Tibial artery (tissue), 1 donor: ENCODE data around the genes TOR3A, AXDND1 and NPHS2.

- PRO-cap: no peak
Observed at GRCh38 chr1:178021917-178022292, 52.0 kb upstream of the SEC16B start.

DNA sequence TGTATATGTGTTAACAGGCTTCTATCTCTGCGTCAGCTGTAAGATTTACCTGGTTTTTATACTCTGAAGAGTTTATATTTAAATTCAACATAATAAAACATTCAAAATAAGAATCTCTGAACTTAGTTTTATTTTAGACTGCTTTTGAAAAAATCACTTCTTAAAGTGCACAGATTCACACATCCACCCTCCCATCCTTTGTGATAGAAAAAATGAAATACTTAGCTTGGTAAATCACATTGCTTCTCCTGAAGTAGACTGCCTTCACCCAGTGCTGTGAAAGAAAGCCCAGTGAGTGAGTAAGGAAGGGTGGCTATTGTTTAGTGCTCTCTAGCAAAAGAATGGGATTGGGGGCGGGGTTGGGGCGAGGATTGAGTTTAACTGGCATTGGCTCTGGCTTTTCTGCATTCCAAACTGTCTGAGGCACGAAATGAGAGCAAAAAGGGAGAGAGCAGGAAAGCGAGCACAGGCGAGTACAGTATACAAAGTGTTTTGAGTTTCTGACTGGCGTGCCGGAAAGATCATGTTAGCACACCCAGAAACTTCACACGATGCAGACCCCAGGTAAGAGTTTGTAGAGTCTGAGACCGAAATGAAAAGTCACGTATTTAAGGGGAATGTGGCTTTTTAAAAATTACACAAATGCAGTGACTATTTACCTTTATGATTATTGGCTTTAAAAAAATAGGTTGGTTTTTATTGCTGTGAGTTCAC is 155.6 kb downstream of the CLEC20A start:
- PRO-cap: no peak

GRCh38 chr1:178465778-178466229 is 31.0 kb downstream of the CLEC20A start:
- PRO-cap: no peak

DNA sequence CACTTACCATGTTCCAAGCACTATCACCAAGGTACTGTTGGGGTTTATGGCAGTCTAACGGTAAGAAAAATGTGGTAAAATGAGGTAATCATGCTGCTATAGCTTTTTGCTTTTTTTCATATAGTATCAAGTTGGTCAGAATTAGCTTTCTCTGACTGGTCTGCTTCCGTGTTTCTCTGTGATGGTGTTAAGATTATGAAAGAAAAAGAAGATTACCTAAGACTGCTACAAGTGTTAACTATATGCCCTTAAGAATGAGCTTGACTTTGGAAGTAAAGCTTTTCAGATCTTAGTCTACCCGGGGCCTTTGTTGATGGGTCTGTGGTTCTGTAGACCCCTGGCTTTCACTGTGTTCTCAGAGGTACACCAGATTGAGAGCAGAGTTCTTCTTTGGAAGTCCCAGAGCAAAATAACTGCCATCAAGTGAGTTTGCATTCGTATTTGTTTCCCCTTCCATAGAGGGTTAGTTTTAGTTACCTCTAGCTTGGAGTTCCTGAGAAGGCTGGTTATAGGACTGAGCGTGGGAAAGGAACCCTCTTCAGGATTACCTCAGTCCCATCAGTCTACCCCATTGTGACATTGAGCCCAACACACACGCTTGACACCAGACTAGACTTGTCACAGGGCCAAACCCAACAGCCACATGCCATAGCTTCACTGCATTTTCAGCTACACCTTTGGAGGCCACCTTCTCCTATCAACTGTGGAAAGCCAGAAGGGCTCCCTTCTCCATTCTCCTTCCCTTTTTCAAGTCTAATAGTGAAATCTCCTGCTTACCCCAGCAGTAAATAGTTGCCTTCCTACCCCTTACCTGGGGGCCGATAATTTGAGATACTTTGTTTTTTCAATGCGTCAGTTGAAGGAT is 20.1 kb downstream of the CLEC20A start:
- PRO-cap: no peak

DNA sequence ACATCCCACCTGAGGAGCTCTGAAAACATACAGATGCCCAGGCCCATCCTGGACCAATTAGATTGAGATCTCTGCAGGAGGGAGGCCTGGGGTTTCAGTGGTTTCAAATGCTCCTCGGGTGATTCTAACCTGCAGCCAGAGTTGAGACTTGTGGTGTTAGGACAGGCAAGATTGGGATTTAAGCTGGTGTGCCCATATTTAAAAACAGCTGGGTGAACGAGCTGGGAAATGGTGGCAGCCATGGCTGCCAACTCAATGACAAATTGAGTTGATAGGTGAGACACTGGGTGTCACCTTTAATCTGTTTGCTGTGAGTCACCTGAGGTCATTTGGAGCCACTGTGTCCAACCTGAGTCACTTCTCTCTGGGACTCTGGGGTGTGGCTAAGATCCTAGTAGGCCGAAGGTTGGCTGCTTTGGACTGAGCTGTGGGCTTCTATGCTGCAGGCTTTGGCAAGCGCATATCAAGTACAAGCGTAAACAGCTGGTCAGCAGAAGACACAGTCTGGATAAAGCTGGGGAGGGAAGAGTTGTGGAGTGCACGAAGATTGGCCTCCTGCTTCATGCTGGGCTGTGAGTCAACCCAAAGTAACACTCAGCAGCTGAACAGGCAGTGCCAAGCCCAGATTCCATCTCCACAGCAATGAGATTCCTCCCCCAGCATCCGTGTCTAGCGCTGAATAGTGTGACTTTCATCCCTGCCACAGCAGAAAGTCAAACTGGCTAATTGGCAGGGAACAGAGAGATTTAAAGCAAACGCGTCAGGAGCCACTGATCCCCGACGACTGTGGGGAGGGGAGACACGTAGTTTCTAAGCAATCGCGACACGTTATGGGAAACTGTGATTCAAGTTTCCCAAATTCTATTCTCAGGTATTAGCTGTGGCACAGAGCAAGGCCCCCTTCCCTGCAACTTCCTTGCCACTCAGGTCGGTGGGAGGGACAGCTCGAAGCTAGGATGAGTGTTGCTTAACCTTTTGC is 24.0 kb downstream of the TEX35 start:
- PRO-cap: no peak

- PRO-cap: no peak
Observed at GRCh38 chr1:178543296-178543700, 30.4 kb downstream of the TEX35 start.

DNA sequence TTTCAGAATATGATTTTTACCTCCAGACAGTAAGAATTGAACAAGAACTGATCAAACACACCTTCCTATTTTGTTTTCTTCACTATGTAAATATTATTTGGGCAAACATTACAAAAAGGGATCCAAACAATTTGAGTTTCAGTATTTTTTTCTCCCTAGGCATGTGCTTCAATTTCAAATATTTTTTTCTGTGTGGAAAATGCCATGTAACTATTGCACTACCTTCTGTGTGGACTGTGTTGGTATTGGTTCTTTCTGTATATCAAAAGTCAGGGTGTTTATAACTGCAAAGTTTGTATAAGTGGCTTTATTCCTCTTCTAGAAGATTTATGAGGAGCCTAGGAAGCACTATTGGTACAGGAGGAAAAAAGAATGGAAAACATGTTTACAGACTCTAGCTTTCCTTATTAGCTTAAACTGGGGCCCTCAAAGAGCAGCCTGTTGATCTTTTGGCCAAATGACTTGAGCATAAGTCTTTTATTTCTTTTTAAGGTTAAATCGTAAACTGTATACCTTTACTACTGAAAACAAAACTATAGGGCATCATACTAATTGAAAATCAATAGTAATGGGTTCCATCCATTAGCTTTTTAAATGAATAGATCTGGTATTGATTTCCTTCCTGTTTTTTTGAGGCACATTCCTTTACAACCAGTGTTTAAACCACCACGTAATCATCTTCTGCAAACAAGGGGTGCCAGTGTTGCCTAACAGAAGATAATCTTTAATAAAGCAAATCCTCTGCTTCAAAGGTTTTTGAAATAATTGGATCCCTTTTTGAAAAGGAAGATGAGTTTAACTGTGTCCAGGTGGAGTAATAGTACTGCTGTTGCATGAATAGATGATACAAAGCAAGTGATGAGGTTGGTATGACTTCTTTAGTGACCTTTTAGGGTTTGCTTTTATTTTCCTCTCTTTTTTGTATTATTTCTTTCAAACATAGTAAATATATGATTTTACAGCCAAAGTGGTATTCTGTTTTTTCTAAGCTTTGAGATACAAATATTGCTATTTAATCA is 48.6 kb upstream of the ANGPTL1 start:
- PRO-cap: no peak

GRCh38 chr1:178938823-178939819 is 68.2 kb upstream of the ANGPTL1 start:
- PRO-cap: bidirectional peak, plus-strand start at chr1:178939217, minus-strand start at chr1:178939087; bidirectional peak, plus-strand start at chr1:178939375, minus-strand start at chr1:178939441

GRCh38 chr1:179081086-179082271 is at the start of gene TOR3A:
TSS of gene TOR3A (plus strand) at chr1:179082070.
- PRO-cap: bidirectional peak, plus-strand start at chr1:179082070, minus-strand start at chr1:179081914

DNA sequence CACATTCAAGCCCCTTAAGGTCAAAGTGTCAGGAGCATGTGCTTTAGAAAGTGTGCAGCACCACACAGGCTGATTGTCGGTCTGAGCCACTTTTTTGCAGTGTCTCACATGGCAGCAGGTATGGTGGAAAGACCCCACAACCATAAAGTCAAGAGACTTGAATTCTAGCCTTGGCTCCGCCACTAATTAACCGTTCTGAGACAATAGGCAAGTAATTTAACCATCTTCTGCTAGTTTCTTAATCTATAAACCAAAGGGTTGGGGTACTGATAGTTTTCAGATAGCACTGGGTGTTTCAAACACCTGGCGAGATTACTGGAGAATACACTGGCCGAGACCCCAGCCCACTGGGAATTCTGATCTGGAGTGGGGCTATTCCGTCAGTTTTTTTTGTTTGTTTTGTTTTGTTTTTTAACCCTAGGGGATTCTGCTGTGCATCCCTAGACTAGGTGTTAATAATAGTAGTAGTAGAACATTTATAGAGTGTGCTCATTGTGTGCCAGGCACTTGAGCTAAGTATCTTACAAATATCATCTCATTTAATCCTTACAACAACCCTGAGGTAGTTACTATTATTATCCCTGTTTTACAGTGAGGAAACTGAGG is 21.9 kb downstream of the TOR3A start:
- PRO-cap: no peak

- PRO-cap: unidirectional peak, minus-strand start at chr1:179191026
Observed at GRCh38 chr1:179190756-179191435, 38.6 kb downstream of the ABL2 start.

- PRO-cap: unidirectional peak, plus-strand start at chr1:179365726; bidirectional peak, plus-strand start at chr1:179366044, minus-strand start at chr1:179365899
Observed at GRCh38 chr1:179365546-179366837, at the start of gene AXDND1. TSS of gene AXDND1 (plus strand) at chr1:179365971.

DNA sequence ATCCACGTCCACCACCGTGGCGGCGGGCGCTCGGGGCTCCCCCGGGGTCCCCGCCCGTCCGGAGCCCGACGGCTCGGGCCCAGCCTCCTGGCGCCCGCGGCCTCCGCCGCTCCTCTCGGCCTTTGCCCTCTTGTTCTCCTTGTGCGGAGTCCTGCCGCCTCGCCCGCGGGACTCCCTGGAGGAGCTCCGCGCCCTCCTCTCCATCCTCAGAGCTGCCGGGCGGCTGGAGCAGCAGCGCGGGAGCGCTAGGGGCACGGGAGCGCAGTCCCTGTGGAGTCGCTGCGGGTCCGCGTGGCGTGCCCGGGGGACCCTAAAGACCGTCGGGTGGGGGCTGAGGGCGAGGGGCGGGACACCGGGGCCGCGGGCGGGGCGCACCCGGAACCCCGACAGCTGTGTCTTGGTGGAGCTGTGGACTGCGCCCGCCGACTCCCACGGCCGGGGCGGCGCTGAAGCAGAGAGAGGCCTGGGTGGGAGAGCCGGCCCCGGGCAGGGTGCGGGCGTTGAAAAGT is at the start of gene NPHS2:
TSS of gene NPHS2 (minus strand) at position 288 of the 509 bp plus-strand sequence.
- PRO-cap: no peak

DNA sequence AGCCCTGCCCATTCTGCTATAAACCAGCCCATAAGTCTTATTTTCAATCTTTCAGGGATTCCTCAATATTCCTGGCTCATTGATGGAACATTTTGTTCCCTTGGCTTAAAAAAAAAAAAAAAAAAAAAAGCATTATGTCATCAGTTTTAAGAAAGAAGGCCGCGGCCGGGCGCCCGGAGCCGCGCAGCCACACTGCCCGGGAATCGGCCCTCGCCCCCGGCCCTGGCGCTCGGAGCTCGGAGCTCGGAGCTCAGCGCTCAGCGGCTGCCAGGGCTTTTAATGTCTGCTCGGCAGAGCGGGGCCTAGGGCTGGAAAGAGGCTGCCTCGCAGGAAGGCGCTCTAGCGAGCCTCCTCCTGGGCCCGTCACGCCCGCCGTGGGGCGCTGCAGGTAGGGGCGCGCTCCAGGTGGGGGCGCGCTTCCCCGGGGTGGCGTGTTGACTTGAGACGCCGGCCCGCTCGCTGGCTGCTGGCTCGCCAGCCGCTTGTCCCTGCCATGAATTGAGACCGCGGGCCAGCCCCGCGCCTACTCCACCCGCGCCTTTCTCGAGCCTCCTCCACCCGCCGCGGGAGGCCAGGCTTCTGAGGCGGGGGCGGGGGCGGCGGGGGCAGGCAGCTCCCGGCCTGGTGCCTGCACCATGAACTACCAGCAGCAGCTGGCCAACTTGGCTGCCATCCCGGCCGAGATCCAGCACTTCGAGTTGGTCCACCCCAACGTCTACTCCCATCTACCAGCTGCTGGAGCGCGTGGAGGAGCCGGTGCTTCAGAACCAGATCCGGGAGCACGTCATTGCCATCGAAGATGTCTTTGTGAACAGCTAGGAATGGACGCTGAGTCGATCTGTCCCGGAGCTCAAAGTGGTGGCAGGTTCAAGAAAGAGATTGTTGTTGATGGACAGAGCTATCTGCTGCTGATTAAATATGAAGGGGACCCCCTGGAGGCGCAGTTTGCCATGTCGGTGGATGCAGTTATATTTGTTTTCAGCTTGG is 5.3 kb upstream of the TDRD5 start:
- PRO-cap: bidirectional peak, plus-strand start at position 442 of the sequence, minus-strand start at position 383 of the sequence

- PRO-cap: no peak
Observed at GRCh38 chr1:179709675-179710423, 33.2 kb upstream of the FAM163A start.

DNA sequence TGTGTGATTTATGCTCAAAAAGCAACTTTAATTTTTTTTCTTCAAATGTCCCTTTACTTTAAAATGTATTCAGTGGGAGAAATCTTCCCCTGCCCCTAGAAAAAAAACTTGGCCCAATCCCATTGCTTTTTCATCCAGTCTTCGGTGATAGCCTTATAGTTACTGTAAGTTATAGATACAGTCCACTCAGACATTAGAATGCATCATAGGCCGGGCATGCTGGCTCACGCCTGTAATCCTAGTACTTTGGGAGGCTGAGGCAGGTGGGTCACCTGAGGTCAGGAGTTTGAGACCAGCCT is 61.9 kb downstream of the FAM163A start:
- PRO-cap: no peak

DNA sequence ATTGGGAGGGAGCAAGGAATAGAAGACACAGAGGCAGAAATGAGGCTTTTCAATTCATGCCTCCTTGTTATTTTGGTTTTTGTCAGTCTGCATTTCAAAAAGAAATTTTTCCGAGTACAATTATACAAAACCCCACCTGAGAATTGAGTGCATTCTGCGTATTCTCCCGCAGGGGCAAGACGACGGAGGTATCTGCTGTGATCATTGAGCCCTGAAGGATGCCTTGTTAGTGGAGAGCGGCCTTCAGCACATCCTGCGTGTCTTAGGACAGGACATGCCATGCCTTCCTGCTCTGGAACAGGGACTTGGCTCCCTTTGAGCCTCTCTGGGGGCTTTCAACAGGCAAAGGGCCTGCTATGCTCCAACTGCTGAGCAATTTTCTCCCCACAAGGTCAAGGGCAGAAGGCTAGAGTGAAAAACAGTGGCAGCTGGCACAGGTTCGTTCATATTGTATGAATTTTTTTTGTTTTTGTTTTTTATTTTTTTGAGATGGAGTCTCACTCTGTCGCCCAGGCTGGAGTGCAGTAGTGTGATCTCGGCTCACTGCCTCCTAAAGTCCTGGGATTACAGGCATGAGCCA is 52.4 kb downstream of the TOR1AIP2 start:
- PRO-cap: no peak

DNA sequence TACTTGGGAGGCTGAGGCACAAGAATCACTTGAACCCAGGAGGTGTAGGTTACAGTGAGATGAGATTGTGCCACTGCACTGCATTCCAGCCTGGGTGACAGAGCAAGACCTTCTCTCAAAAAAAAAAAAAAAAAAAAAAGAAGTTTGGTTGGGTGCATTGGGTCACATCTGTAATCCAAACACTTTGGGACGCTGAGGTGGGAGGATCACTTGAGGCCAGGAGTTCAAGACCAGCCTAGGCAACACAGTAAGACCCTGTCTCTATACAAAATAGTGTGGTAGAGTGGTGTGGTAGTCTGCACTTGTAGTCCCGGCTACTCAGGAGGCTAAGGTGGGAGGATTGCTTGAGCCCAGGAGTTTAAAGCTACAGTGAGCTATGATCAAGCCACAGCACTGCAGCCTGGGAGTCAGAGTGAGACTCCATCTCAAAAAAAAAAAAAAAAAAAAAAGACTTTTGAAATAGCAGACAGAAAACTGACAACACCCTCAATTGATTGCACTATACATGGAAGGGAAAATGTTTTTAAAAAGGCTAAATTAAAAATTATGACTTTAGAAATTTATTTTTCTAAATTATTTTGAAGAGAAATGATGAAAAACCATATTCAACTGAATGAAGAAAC is 34.1 kb downstream of the TOR1AIP2 start:
- PRO-cap: no peak

DNA sequence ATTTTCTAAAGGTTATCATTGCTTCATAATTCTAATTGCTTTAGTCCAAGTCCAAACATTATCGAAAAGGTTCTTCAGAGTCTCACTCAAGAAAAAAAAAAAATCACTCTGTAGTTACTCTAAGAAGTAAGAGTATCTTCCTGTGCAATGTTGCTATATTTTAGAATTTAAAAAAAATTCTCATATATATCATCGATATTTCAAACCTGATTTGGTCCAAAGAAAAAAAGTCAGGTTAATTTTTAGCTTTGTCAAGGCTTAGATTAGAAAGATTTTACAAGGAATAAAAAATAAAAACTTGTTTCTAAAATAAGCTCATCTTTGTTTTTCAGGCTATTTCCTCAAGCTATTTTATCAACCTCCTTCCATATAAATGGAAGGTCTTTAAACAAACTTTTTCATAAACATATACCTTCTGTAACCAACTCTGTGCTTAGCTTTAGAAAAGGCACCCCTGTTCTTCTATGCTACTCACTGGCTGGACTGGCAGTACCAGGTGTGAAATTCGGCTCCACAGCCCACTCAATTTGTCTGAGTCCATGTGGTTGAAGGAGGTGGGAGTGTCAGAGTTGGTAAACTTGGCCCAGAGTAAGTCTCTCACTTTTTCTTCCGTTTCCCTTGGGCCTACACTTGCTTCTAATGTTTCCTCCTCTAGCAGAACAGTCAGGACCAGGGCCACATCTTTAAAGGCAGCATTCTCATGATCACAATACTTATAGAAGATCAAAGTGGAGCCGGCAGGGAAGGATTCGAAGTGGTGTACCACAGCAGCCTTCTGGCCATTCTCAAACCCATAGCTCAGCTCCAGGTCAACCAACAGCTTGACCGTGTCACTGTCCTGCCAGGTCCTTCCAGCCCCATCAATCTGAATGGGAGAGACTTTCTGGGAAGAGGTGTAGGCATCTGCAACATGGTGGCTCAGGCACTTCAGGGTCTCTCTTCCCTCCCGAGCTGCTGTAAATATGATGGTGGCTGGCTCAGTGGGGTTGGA is 31.7 kb downstream of the TOR1AIP2 start:
- PRO-cap: no peak

DNA sequence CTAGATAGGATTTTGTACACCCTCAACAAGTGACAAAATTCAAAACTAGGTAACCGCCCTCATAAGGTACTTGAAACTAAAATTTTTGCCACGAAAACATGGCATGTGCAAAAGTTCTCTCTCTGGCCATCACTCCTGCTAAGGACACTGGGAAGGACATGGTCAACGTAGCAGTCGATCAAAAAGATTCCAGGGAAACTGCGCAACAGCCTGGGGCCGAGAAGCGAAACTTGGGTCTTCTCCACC is 369 bp upstream of the TOR1AIP1 start:
- PRO-cap: no peak